ENCODE results near the genes FAM107B and ACBD7.

- RRBS: no CpG with 5 or more reads among the region's 3 CpGs
These were observed 302.3 kb downstream of the PRPF18 start for GRCh38 chr10:13889089-13889441.

- RRBS: no CpG with 5 or more reads among the region's 5 CpGs
These were observed 369.7 kb downstream of the FRMD4A start for GRCh38 chr10:13960861-13961489.

DNA sequence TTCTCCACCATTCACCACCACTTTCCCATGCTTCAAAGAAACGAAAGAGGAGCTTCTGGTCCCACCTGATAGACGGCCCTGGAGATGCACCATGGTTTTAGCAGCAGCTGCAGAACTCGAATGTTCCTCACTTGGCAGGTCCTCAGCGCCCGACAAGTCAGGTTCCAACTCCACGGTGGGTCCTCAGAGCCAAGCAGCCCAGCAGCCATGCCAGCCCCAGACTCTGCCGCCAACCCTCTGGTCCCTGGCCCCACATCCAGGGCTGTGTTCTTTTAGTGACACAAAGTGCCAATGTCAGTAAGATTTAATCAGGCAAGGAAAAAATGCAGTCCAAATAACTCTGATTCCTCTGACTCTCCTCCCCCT, 359.1 kb downstream of the FRMD4A start:
- RRBS: no CpG with 5 or more reads among the region's 7 CpGs

- RRBS: no CpG with 5 or more reads among the region's 26 CpGs
These were observed 321.1 kb downstream of the FRMD4A start for GRCh38 chr10:14009295-14010443.

DNA sequence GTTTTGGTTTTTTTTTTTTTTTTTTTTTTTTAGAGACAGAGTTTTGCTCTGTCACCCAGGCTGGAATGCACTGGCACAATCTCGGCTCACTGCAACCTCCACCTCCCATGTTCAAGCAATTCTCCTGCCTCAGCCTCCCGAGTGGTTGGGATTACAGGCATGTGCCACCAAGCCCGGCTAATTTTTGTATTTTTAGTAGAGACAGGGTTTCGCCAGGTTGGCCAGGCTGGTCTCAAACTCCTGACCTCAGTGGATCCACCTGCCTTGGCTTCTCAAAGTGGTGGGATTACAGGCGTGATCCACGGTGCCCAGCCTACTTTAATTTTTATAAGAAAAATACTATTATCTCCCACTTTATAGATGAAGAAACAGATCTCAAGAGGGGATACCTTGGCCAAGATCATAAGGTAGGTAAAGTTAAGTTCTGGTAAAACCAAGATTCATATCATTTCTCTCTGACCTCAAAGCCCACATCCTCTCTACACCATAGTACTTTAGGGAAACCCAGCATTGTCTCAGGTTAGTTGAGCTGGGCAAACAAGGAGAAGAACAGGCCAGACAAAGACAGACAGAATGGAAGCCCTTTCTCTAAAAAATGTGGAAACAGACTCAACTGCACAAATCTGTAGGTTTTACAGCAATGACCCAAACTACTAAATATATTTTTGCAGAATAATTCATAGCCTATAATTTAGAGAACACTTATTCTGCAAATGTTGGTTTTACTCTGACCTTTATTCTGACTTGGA, 197.6 kb upstream of the FRMD4A start:
- RRBS: no CpG with 5 or more reads among the region's 6 CpGs

GRCh38 chr10:14533418-14533955, 202.8 kb upstream of the FRMD4A start:
- RRBS: no CpG with 5 or more reads among the region's 16 CpGs

DNA sequence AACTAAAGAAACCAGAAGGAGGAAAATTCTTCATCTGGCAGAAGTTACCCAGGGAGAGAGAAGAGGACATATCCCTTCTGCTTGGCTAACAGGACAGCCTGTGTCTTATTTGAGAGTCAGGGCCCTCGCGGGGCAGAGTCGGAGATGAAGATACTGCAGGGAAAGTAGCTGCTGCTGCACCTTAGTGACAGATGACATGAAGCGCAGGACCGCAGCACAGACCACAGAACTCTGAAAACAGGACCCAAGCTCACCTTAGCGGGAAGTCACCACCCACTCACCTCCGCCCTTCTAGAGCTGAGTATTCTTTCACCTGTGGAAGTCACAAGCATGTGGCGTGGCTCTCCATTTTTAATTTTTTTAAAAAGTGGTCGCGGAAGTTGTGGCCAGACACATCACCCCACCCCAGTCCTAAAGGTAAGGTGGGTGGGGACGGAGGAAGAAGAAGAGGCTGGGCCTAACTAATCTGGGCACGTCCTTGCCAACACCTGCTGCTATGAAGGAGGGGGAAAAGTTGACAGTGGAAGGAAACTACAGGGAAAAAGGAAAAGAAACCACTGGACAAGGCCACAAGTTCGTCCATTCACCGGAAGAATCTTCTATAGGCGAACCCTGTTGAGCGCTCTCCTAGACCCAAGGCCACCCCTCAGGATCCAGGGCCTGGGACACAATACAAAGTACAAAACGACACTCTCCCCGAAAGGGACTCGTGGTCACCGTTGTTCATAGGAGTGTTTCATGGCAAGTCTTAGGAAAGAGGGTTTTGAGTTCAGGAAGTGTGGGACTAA, 191.3 kb downstream of the FAM107B start:
- RRBS: no CpG with 5 or more reads among the region's 20 CpGs

GRCh38 chr10:14618003-14618283, 156.8 kb downstream of the FAM107B start:
- RRBS: no CpG with 5 or more reads among the region's 2 CpGs

- RRBS: no CpG with 5 or more reads among the region's 20 CpGs
These were observed 126.4 kb downstream of the FAM107B start for GRCh38 chr10:14647906-14649040.

DNA sequence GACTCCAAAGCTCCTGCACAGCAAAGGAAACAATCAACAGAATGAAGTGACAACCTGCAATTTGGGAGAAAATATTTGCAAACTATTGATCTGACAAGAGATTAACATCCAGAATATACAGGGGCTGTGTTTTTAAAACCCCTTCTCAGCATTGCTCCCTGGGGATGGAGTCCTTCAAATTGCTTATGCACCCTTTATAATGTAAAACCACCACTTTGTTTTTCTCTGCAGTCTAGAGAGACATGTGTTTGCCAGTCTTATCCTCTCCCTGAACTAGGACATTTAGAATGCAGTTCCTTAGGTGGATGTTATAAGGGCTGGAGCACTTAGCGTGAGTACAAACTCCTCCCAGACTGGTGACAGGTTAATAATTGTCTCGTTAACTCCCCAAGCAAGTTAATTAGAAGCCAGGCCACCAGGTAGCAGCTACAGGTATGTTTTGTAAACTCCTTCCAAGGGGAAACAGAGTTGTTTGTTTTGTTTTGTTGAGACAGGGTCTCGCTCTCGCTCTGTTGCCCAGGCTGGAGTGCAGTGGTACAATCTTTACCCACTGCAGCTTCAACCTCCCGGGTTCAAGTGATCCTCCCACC, 100.3 kb downstream of the FAM107B start:
- RRBS: no CpG with 5 or more reads among the region's 5 CpGs

DNA sequence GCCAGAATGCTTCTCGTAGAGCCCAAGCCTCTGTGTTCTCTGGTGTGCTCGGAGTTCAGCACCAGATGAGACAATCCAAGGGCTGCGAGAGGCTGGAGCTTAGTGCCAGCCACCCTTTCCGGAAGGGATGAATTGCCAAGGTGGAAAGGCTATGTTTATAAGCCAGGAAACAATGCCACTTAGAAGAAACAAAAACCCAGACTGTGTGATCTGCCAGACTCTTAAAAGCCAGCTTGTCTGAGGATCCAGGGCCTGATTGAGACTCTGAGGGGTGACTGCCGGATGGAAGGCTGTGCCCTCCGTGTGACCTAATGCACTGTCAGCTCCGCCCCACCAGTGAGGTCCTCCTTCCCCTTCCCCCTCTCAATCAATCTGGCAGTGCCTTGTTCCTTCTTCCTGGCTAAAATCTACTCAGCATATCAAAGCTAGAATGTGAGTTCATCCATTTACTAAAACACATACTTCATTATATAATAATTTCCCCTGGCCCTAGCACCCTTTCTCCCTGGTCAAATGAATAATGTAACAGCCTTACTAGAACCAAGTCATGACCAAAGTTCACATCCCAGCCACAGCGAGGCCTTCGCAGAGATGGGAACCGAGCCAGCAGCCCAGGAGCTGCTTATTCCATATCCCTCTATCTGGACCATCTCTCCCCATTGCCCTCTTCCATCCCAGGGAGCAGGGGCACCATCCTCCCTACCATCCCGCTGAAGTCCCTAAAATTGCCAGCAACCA, 25.5 kb downstream of the FAM107B start:
- RRBS: no CpG with 5 or more reads among the region's 11 CpGs

DNA sequence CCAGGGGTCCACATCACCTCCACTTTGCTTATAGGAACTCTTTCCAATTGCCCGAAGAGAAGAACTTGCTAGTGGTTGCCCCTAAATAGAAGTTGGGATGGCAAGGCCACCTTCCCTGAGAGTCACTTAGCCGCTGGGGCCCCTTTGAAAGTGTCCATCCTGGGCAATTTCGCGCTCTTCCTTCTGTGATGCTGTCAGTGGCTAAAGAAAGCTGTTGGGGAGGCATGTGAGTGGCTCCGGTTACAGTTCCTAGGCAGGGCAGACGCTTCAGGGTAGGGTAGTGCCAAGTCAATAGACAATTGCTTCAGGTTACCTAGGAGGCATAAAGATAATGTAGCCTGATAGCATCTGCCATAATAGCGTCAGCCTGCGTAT, at the start of gene FAM107B:
Gene FAM107B, minus strand, starts transcription at position 187 of the 375 bp plus-strand sequence.
- RRBS: no CpG with 5 or more reads among the region's 8 CpGs

DNA sequence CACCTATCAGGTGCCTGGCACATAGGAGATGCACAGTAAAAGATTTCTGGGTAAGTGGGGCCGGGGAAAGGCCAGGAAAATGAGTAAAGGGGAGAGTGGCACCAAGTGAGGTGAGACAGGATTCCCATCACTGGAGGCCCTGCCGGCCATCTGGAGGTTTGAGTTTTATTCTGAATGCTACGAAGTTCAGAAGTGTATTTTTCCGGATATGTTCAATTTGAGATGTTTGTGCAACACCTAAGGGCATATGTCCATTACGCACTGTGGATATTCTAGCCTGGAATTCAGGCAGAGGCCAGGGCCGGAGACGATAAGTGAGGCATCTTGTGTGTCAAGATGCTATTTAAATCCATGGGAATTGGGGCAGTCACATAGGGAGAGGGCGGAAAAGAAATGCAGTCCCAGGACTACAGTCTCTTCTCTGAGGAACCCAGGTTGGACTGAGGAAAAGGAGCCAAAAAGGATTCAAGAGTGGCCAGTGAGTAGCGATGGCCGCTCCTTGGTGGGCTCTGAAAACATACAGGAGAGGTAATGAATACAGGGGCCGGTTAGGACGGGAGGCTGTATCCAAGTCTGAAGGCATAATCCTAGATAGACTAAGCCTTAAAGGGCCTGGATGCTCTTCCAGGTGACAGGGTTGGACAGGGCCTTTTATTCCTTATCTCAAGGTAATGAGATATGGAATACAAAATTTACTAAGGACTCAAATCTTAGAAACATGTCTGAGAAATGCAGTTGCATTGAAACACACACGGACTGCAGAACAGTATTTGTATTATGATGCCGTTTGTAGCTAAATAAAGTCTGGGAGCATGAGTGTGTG, 1.8 kb upstream of the SUV39H2 start:
- RRBS: 77% methylated on average over 4 of the region's 14 CpGs

DNA sequence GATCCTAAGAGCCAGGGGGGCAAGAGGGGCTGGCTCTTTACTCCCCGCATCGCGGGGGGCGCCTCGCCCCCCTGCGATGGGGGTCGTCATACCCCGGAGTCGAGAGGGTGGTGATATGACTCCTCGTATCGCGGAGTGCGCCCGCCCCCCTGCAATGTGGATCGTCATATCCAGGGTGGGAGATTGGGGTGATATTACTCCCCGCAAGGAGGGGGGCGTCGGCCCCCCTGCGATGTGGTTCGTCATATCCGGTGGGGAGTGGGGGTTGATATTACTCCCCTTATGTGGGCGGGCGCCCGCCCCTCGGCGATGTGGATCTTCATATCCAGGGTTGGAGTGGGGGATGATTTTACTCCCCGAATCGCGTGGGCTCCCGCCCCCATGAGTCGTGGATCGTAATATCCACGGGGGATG, 36.7 kb downstream of the MEIG1 start:
- RRBS: no CpG with 5 or more reads among the region's 33 CpGs

DNA sequence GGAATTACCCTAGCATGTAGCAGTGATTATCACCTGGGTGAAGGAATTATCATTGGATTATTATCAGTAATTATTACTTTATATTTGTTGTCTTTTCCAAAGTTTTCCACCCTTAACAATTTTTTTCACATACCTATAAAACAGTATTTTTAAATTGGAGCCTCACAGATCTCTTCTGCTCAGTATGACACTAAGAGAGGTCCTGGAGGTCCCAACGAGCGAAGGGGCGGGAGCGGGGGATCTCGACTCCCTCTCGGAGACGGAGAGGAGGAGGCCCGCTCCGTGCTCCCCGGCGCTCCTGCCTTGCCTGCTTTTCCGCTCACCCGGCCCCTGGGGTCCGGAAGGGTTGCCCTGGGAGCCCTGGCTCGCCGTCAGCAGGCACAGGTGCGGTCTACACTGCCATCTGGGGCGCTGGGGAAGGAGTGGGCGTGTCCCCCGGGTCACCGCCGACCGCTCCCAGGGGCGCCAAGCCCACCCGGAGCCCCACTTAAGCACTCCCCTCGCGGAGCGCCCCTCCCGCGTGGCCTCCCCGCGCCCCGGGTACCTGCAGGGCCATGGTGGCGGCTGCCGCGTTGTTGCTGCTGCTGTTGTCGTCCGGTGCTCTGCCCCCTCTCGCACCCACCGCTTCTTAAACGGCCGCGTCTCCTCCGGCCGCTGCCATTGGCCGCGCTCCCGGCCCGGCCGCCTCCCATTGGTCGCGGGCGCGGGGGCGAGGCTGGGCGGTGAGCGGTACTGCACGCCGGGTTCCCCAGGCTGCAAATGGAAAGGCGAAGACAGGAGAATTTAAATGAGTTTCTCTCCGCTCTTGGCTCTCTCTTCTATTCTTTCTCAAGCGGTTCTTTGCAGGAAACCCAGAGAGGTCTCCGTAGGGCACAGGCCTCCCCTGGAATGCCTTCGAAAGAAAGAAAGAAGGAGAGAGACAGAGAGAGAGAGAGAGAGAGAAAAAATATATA, at the start of gene ACBD7:
Gene ACBD7, minus strand, starts transcription at position 604 of the 953 bp plus-strand sequence.
- RRBS: 2% methylated on average over 41 of the region's 64 CpGs

DNA sequence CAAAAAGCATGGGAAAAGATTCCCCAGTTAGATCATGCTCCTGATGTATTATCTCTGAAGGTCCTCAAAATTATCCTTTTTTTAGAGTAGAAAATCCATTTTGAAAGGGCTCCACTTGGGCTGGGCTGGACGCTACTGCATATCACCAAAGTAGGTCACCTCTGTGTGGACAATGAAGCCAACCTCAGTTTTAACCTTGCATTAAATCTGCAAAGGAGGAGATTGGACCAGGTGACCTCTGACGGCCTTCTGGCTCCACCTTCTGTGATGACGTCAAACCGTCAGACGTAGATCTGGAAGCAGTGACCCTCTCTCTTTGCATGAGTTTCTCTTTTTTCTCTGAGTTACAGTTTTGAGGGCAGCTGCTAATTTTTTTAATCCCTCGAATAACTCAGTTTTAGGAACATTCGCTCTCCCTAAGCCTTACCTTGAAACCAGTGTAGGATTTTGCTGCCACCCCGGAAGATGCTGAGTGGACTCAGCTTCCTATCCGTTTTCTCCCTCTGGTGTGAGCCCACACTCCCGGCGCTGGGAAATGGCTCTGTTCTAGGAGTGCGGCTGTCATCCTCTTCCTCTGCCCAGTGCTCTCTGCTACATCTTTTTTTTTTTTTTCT, 27.5 kb upstream of the NMT2 start:
- RRBS: 95% methylated on average over 3 of the region's 12 CpGs

GRCh38 chr10:15237198-15237816, 68.8 kb upstream of the NMT2 start:
- RRBS: no CpG with 5 or more reads among the region's 10 CpGs

GRCh38 chr10:15253984-15254335, 85.5 kb upstream of the NMT2 start:
- RRBS: no CpG with 5 or more reads among the region's 4 CpGs

- RRBS: no CpG with 5 or more reads among the region's 13 CpGs
These were observed 45.4 kb downstream of the FAM171A1 start for GRCh38 chr10:15325598-15326120.

GRCh38 chr10:15468829-15469132, 97.7 kb upstream of the FAM171A1 start:
- RRBS: no CpG with 5 or more reads among the region's 3 CpGs